Ishikawa (cell line): ENCODE data around the genes JOSD2, KLK11, KLK12 and C19orf84.

DNA sequence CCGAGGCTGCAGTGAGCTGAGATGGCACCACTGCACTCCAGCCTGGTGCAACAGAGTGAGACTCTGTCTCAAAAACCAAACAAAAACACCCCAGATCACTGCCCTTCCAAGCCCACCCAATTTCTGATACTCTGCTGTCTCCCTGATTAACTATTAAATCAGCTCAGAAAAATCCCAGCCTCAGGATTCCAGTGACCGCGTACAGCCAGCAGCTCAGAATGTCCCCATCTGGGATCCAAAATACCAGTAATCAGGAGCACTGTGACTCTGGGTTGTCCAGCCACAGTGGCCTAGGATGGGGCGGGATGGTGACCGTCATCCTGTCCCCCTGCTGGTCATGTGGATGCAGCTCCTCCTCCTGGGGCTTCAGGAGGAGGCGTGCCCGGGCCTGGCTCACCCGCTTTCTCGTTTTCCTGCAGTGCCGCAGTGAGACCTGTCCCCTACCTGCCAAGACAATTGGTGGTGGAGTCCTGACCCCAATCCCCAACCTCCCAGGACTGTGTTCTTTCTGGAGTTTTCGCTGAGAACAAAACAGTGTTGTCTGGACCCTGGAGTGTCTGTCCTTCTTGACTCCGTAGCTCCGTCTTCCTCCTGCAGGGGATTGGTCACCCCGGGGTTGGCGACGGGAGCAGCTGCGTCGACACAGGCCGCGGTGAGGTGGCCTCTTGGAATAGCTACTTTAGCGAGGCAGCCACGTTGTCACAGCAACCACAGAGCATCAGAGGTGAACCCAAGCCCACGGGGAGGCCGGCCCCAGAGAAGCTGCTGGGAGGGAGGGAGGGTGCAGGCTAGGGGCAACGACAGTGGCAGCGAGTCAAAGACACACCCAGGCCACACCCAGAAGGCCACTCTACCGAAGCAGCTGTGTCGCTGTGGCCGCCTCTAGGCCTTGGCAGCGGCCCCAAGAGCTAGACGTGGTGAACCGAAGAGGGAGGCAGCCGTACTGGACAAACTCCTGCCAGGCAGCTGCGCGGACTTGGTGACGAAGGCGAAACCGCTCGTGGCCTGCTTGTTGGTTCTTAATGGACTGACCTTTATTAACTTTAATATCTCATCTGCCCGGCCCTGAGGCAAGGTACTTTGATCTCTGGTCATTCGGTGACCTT is 10.2 kb upstream of the EMC10 start:
- RRBS, result 67% methylated on average over 5 of the region's 41 CpGs

DNA sequence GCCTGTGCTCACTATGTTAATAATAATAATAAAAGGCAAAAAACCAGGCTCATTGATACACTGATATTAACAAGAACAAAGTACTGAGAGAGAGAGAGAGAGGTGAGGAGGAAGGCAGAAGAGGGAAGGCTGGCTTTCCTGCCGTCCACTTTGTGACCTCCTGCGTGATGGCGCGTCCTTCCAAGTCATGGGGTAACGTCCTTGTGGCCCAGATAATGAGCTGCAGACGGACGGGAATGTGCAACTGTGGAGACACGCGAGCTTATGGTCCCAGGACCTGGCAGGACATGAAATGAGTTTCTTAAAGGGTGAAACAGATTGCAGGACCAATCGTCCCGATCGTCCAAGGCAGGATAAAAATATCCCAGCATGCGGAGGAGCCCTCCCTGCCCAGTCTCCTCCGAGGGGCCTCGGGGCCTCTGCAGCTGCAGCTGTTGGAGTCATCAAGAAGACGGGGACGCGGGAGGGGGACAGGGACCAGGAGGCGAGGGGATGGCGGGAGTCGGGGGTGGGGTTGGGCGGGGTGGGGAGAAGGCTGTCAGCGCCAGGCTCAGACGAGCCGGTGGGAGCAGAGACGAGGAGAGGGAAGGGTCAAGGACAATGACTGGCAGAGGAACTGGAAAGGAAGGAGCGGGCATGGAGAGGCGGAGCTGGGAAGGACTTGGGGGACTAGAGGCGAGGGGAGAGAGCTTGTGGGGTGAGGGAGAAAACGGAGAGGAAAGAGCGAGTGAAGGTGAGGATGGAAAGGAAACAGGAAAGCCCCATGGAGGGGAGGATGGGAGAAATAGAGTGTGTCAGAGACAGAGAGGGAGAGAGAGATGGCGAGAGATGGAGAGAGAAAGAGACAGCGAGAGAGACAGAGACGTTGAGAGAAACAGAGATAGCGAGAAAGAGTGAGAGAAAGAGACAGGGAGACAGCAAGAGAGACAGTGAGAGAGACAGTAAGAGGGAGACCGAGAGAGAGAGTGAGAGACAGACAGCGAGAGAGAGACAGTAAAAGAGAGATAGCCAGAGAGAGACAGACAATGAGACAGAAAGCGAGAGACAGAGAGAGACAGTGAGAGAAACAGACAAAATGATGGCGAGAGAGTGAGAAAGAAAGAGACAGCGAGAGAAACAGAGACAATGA is 14.5 kb upstream of the GARIN5A start:
- RRBS, result no CpG with 5 or more reads among the region's 40 CpGs

DNA sequence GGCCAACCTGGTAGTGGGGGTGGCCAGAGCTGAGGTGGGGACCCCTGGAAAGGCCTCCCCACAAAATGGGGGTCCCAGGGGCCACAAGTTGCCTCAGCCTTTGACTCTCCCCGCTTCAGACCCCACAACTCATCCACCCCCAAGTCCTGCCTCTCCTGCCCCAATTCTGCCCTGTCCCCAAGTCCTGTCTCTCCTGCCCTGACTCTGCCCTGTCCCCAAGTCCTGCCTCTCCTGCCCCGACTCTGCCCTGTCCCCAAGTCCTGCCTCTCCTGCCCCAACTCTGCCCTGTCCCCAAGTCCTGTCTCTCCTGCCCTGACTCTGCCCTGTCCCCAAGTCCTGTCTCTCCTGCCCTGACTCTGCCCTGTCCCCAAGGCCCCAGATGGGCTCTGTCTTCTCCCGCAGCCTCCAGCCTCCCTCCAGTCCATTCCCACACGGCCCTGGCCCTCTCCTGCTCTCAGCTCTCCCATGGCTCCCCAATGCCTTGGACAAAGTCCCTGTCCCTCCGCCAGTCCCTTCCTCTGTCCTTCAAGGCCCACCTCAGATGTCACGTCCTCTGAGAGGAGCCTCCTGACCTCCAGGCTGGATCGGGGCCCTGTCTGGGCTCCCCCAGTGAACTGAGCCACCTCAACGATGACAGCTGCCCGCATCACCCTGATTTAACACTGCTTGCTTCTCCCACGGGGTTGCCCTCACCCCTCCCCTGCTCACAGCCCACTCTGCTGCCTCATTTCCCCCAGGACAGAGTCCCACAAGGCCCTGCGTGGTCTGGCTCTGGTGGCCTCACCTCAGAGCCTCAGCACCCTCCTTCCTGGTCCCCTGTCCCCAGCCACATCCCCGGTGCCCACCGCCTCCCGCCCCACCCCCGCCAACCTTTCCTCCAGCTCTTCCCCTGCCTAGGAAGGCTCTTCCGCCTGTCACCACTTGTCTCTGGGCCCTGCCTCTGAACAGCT is 3.0 kb downstream of the JOSD2 start:
- RRBS, result no CpG with 5 or more reads among the region's 16 CpGs

GRCh38 chr19:50510209-50510404 is 884 bp downstream of the JOSD2 start:
- RRBS, result no CpG with 5 or more reads among the region's 11 CpGs

GRCh38 chr19:50510665-50511844 is at the start of gene JOSD2:
Gene JOSD2, minus strand, starts transcription at chr19:50511191.
- RRBS, result 2% methylated on average over 29 of the region's 80 CpGs

GRCh38 chr19:50547344-50547801 is 20.9 kb downstream of the LRRC4B start:
- RRBS, result no CpG with 5 or more reads among the region's 5 CpGs

GRCh38 chr19:50566040-50566592 is 2.1 kb downstream of the LRRC4B start:
- RRBS, result 2% methylated on average over 9 of the region's 28 CpGs

DNA sequence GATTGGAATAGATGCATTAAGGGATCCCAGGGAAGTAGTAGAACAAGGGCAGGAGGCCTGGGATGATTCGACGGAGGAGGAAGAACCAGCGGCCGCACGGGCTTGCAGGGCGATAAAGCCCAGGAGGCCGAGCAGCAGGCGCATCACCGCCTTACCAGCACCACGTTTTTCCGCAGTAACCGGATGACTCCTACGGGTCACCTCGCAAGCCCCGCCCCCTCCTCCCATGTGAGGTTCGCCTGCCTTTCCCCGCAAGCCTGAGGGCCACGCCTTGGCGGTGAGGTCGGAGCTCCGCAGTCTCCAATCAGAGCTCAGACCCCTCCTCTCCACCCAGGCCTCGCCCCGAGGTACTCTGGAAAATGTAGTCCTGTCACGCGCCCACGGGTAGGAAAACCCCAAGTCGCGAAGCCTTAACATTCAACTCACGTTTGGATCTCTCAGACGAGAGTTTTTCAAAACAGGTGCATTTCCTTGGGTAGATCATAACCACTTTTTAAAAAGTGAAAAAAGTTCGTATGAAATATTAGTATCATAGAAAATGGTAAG is 5.2 kb downstream of the CLEC11A start:
- RRBS, result no CpG with 5 or more reads among the region's 31 CpGs

DNA sequence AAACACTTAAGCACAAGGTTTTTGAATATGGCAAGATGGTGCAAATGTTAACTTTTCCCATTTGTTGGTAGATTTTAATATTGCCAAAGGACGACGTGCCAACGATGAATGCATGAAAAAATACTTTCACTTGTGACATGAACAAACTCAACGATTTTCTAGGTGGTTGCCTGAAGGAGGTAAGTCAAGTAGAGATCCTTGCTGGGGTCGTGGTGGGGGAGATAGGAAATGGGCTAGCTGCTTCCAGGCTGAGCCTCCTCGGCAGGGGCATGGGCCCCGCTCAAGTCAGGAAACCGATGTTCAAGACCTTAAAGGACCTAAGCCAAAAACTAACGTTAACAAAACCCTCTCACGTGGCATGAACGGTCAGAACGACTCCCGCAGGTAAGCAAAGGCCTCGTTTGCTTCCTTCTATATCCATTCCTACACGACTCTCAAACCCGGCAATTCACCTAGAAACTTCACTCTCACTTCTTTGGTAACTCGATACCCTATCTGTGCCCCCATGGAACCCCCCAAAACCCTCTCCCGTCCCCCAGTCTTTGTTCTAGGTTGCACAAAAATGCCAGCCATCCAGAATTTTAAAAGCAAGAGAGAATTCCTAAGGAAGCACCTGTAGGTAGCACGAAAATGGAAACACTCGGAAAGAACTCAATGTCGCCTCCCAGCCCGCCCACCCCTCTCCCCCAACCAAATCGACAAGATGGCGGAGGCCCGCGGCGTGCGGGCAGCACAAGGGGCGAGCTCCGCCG is 13.5 kb downstream of the ACP4 start:
- RRBS, result no CpG with 5 or more reads among the region's 31 CpGs

DNA sequence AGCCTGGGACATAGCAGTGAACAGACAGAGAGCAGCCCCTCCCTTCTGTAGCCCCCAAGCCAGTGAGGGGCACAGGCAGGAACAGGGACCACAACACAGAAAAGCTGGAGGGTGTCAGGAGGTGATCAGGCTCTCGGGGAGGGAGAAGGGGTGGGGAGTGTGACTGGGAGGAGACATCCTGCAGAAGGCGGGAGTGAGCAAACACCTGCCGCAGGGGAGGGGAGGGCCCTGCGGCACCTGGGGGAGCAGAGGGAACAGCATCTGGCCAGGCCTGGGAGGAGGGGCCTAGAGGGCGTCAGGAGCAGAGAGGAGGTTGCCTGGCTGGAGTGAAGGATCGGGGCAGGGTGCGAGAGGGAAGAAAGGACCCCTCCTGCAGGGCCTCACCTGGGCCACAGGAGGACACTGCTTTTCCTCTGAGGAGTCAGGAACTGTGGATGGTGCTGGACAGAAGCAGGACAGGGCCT is 4.2 kb downstream of the KLK3 start:
- RRBS, result no CpG with 5 or more reads among the region's 7 CpGs

DNA sequence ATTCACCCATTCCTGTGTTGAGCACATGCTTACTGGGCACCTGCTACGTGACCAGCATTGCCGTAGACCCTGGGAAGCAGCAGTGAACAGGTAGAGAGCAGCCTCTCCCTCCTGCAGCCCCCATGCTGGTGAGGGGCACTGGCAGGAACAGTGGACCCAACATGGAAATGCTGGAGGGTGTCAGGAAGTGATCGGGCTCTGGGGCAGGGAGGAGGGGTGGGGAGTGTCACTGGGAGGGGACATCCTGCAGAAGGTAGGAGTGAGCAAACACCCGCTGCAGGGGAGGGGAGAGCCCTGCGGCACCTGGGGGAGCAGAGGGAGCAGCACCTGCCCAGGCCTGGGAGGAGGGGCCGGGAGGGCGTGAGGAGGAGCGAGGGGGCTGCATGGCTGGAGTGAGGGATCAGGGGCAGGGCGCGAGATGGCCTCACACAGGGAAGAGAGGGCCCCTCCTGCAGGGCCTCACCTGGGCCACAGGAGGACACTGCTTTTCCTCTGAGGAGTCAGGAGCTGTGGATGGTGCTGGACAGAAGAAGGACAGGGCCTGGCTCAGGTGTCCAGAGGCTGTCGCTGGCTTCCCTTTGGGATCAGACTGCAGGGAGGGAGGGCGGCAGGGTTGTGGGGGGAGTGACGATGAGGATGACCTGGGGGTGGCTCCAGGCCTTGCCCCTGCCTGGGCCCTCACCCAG is 4.1 kb downstream of the KLK2 start:
- RRBS, result no CpG with 5 or more reads among the region's 13 CpGs

- RRBS, result no CpG with 5 or more reads among the region's 22 CpGs
These were observed at the start of gene KLK11 for GRCh38 chr19:51026403-51027412. Gene KLK11, minus strand, starts transcription at chr19:51026616.

- RRBS, result 13% methylated on average over 3 of the region's 11 CpGs
These were observed at the start of gene KLK12 for GRCh38 chr19:51034590-51035121. Gene KLK12, minus strand, starts transcription at chr19:51035002.

GRCh38 chr19:51347448-51347978 is 5.6 kb upstream of the VSIG10L start:
- RRBS, result no CpG with 5 or more reads among the region's 9 CpGs

GRCh38 chr19:51366012-51366216 is 274 bp downstream of the ETFB start:
- RRBS, result under 1% methylated on average over 4 of the region's 10 CpGs

DNA sequence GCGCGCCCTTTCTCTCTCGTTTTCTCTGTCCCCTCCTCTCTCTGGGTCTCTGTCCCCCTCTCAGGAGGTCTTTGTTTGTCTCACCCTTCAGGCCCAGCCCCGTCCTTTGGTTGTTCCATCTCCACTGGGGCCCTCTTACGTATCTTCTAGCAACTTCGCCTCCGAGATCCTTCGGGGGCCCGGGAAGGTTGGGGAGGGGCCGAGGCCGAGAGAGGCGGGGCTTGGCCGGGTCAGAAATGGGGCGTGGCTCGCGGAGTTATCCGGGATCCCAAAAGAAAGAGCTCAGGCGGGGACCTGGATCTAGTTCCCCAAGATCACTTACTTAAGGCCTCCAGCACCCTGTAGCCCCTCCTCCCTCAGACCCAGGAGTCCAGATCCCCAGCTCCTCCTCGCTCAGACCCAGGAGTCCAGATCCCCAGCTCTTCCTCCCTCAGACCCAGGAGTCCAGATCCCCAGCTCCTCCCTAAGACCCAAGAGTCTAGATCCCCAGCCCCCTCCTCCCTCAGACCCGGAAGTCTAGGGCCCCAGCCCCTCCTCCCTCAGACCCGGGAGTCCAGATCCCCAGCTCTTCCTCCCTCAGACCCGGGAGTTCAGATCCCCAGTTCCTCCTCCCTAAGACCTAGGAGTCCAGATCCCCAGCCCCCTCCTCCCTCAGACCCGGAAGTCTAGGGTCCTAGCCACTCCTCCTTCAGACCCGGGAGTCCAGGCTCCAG is at the start of gene C19orf84:
C19orf84 (minus strand) TSS at position 198 of the 713 bp plus-strand sequence.
- RRBS, result 3% methylated on average over 9 of the region's 24 CpGs

DNA sequence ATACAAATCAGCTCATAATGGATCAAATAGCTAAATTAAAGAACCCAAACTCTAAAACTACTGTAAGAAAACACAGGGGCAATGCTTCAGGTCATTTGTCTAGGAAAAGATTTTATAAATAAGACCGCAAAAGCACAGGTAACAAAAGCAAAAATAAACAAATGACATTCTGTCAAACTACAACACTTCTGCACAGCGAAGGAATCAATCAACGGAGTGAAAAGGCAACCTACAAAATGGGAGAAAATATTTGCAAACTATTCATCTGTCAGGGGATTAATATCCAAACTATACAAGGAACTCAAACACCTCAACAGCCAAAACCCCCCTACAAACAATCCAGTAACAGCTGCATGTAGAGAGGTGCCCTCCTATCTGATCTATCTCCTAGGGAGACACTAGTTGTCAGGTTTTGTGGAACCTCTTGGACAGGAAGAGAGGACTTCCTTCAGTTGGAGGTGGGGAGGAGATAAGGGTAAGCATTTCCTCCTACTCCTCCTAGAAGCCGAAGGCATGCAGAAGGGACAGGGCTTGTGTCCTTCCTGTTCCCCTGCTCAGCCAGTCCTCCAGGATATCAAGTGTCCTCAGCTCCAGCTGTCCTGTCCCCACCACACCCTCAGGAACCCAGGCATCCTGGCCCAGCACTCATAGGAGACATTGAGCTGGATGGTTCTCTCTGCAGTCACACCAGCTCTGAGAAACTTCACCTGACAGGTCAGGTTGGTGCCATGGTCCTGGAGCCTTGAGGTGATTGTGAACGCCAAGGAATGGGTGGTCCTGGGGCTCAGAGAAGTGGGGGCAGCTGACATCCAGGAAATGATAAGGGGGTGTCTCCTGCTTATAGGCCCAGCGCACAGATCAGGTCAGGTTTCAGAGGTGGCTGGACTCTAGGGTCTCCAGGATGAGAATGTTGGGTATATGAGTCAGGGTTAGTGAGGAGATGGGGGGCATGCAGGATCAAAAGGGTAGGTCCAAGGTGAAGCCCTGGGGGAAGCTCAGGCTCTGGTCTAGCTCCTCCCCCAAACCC is 9.8 kb upstream of the SIGLEC8 start:
- RRBS, result no CpG with 5 or more reads among the region's 6 CpGs

GRCh38 chr19:51474516-51475334 is 16.5 kb upstream of the SIGLEC8 start:
- RRBS, result no CpG with 5 or more reads among the region's 5 CpGs

DNA sequence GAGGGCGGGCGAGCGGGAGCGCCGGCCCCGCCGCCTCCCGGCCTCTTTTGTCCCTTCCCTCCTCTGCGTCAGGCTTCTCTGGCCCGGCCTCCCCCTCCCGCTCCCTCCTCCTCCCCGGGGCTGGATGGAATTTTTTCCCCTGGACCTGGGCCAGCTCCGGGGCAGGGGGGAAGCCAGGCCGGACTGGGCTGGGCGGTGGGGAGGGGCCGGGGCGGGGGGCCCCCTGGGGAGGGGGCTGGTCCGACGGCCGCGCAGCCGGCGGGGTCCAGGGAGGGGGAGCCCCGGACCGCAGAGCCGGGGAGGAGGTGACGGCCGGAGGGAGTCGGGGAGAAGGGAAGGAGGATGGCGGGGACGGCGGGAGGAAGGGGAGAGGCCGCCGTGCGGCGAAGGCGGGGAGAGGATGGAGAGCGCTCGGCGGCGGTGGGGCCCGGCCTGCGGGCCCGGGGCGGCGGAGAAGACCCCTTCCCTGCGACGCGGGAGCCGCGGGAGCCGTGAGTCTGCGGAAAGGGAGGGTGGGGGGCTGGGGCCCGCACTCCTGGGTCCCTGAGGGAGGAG is 4.0 kb upstream of the SPACA6 start:
- RRBS, result 2% methylated on average over 23 of the region's 54 CpGs

DNA sequence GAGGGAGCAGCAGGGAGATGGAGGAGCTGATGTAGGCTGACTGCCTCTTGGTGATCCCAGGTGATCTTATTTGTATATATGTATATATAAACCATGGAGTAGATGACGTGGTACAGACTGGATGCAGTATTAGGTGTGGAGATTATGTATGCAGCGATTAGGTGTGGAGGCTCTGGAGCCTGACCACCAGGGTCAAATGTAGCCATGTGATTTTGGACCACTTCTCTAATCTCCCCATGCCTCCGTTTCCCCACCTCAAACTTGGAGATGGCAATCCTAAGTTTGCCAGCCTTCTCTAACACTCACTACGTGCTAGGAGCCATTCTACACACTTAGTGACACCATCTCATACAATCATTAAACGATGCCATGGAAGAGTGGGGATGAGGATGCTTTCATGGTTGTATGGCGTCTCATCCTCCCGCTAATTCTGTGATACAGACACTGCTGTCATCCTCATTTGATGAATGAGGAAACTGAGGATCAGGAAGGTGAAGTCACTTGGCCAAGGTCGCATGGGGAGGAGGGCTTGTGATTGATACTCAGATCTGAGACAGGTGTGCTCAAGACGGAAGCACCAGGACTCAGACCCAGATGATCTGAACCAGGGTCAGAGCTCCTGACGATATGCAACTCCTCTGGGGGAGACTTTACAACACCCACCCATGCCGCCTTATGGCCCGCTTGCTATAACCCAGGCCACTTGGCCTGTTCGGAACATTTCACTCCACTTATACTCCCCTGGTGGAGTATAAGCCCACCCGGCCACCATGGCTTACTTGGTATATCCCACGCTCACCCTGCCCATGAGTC is 4.7 kb downstream of the SPACA6 start:
- RRBS, result no CpG with 5 or more reads among the region's 15 CpGs